Pericardium fibroblast (primary cell): ENCODE data around the genes ZNF414, ACTL9, ZNF561 and ZNF562.

- RAMPAGE, long total RNA: no peak
Observed at GRCh38 chr19:8482376-8483258, 19.8 kb downstream of the PRAM1 start.

GRCh38 chr19:8513371-8514517 is at the start of gene ZNF414:
Gene ZNF414 (minus strand): TSS chr19:8514167.
- RAMPAGE, long total RNA: start-site peak on the minus strand at chr19:8514123-8514169, 77 and 36 reads in 2 replicates

DNA sequence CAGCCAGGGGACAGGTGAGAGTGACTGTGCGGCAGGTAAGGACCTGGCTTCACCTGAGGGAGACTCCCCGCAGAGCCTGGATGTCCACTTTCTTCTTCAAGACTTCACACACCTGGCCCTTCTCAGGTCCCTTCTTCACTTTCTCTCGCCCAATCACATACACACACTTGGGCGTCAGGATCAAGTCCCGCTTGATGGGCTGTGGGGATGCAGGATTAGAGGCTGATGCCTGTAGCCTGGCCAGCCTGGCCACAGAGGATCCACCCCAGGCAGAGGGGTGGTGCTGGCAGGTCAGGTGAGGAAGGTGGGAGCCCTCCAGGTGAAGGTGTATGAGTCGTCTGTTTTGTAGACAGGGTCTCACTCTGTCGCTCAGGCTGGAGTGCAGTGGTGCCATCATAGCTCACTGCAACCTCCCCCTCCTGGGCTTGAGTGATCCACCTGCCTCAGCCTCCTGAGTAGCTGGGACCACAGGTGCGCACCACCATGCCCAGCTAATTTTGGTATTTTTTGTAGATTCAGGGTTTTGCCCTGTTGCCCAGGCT is 13.4 kb upstream of the ZNF414 start:
- RAMPAGE, long total RNA: no peak

DNA sequence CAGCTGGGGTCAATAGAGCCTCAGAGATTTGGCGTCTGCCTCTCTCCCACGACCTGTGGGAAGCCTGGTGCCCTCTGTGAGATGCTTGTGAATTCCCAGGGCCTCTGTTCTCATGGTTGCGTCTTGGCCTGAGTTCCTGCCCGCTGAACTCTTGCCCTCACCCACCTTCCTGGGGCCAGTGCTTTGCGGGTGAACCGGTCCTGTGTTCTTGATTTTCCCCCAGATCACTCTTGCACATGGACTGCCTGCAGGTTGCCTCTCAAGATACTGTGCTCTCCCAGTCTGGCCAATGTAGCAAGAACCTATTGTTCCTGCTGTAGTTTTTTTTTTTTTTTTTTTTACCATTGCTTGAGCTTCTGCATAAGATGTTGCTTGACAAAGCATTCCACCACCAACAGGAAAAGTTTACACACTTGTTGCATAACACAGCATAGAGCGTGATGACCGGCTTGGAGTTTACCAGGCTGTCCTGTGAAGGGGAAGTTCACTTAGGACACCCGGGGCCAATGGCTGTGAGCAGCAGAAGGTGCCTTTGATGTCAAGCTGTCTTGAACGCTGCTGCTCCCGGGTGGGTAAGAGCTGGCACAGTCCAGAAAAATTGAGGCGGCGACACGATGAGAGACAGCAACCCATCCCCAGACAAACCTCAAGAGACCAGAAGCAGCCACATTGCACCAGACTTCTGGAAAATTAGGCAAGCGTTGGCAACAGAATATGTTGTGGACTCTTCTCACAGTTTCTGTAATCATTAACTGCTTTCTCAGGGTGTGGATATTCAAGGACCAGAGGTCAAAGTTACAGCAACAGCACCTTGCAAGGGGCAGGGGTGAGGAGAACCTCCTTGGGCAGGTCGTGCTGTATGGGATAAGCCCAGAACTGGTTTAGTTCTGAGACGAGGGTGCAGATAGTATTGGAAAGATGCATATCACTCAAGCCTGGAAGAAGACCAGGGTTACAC is 9.8 kb downstream of the NFILZ start:
- RAMPAGE, long total RNA: no peak

DNA sequence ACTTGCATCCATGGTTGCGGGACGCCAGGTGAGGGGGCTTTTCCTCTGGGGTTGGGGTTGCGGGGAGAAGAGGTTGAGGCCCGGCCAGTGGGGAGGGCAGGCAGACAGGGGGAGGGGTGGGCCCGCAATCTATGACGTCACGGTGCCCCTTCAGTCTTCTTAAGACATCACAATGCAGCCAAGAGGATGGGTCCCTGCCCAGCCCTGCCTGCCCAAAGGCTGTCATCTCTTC is at the start of gene ACTL9:
Gene ACTL9 (minus strand): TSS at position 106 of the 232 bp plus-strand sequence.
- RAMPAGE, long total RNA: no peak

DNA sequence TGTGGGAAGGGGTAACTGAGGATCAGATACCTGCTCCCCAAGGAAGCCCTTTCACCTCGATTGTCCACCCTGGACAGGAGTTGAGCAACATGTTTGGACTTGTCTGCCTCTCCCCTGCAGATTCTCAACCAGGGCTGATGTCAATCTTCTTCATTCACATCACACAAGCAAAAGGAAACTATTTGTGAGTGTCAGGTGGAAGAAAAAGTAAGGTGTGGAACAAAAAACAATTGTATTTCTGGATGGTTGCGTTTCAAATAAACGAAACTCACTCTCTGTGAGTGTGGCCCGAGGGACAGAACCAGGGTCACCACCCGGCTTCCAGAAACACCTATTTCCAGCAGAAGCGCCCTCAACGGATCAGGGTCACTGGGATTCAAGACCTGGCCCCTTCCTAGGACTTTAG is 47.1 kb upstream of the OR1M1 start:
- RAMPAGE, long total RNA: no peak

DNA sequence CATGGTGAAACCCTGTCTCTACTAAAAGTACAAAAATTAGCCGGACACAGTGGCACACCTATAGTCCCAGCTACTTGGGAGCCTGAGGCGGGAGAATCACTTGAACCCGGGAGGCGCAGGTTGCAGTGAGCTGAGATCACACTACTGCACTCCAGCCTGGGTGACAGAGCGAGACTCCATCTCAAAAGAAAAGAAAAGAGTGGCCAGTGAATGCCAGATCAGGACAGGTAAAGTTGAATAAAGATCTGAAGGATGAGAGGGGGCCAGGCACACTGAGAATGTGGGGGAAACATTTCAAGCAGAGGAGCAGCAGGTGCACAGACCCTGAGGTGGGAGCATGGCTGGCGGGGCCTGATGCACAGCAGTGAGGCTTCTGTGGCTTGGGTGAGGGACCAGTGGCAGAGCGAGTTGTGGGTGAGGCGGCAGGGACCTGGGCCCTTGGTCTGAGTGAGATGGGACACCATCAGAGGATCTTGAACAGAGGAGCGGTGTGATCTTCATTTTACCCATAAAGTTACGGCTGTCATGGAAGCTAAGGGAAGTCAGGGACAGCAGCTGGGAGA is 9.2 kb downstream of the ZNF317 start:
- RAMPAGE, long total RNA: no peak

DNA sequence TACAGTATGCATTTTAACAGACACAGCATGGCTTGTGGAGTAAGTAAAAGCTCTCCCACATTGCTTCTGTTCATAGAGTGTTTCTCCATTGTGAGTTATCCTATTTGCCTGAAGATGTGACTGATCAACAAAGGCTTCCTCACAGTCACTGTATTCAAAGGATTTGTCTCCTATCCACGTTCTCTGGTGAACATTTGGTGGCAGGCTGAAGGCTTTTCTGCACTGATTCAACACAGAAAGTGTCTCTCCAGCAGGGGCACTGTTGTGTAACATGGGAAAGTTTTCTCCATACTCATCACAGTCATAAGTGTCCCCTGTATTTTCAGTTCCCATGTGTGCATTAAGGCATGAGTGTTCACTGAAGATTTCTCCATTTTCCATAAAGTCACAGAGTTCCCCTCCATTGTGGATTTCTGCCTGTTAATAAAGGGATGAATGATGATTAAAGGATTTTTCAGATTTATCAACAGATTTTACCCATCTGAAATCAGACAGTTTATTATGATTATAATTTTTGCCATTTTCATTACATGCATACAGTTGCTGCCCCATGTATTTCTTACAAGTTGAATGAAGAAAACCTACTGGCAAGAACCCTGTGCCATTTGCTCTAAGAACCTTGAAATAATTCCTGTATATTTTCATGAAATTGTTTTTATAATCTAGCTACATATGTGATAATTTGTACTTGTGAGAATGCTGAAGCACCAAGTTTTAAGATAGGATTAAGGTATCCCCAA is 17.4 kb downstream of the ZNF121 start:
- RAMPAGE, long total RNA: no peak

GRCh38 chr19:9621101-9622133 is at the start of gene ZNF561:
Gene ZNF561 (minus strand): TSS chr19:9621232.
- RAMPAGE, long total RNA: start-site peak on the minus strand at chr19:9621188-9621214, 94 and 50 reads in 2 replicates; start-site peak on the plus strand at chr19:9621477-9621542, 18 and 36 reads in 2 replicates

DNA sequence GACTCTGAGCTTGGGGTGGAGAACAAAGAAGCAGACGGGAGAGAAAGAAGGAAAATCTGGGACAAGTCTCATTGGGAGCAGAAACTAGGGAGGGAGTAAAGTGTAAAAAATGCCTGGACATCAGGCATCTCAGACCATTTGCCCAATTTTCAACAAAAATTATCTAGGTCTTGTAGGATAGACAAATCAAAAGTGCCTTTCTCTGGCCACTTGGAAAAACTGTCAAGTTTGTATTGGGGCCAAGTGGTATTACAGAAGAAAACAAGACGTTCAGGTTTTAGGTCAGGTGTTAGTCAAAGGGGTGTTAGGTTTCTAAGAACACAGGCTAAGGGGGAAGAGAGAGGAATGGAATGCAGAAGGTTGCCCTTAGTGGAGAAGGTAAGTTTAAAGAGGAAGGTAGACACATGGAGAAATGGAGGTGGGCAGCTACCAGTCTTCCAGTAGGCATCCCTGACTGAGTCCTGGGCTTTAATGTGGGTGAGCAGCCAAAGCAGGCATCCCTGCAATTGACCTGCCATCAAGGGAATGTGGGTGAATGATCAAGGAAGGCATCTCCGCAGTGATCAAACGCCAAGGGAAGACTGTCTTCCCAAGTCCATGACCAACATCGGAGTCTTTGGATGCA is 19.9 kb upstream of the ZNF561 start:
- RAMPAGE, long total RNA: no peak

GRCh38 chr19:9657840-9658360 is 17.0 kb downstream of the ZNF562 start:
- RAMPAGE, long total RNA: no peak

DNA sequence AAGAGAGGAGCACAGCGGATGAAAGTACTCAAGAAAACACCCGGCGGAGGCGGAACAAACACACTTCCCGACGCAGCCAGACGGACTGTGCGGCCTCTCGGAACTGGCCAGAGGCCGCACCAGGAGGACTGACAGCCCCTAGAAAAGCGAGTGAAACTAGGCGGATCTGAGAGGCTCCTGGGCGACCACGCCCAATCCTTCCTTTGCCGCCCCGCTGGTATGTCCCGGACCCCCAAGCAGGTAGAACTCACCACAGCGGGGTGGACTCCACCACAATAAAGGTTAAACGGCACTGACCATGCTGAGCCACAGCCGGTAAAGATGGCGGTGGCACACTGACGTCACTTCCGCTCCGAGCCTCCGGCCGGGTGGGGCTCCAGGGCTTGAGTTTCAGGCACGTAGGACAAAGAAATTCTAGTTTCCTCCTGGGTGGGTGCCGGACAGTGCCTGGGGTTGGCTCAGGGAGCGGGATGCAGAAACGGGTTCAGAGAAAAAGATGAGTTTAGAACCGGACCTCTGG is at the start of gene ZNF562:
Gene ZNF562 (minus strand): TSS at position 337 of the 520 bp plus-strand sequence.
- RAMPAGE, long total RNA: start-site peak on the minus strand centred at position 304 of the sequence, 27 bp wide, 93 and 58 reads in 2 replicates

DNA sequence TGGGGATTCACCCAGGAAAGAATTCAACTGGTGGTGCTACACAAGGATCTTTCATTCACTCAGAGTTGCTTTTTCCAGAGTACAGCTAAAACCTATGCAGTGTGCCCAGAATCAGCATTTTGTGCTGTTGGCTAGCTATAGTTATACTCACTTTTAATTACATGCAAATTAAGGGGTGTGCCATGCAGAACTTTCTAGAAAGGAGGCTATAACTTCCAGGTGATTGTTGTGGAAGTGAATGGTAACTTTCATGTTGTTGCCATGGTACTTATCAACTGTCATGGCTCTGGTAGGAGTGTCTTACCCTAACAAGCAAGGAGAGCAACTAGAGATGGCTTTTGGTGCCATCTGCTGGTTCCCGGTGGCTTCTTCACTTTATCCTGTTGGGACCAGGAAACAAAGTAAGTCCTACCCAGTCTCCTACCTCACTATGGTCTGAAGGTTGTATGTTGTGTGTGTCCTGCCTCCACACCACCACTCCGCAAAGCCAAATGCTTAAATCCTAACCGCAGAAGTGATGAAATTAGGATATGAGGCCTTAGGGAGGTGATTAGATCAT is 22.8 kb downstream of the FBXL12 start:
- RAMPAGE, long total RNA: no peak

- RAMPAGE, long total RNA: no peak
Observed at GRCh38 chr19:9862840-9863368, 27.8 kb downstream of the PIN1 start.

GRCh38 chr19:9914346-9914990 is 21.8 kb downstream of the OLFM2 start:
- RAMPAGE, long total RNA: no peak

DNA sequence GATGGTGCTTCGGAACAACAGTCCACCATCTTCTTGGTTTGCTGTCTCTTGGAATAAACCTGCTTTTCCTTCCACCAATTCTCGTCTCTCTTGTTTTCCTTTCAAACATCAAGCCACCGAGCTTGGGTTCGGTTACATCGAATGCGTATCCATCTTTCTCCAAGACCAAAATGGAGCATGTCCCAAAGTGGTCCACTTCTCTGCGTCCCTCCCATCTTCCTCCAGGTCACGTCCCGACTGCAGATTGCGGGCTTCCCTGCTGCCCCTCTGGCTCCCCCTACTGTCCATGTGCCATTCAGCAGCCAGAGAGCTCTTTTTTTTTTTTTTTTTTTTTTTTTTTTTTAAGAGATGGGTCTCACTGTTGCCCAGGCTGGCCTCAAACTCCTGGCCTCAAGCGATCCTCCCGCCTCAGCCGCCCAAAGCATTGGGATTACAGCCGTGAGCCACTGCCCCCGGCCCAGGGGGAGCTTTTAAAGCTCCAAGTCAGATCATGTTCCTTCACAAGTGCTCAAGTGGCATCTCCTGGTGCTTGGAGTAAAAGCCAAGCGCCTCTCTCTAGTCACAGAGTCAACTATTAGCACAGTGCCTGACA is 10.1 kb downstream of the COL5A3 start:
- RAMPAGE, long total RNA: no peak

DNA sequence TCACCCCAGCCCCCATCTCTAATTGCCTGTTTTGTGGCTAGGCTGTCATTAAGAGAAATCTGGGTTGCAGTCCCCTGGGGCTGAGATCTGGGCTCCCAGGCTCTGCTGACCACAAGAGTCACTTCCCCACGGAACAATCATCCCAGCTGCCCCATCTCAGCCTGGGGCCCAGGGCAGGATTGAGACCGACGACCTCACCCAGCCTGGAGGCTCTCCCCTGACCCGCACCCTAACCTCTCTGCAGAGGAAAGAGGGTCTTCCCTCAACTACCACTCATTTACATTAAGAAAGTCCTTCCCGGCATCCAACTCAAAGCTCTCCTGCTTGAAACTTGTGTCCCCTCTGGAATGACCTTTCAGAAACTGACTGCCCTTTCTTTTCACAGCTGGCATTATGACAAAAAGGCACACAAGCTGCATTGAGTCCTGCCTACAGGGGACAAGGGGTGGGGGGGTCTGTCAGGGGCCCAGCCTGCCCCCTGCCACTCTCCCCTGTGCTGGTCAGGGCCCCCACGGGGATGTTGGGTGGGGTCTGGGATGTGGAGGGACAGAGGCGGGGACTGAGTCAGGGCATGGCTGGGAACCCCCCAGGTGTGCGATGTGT is 2.2 kb downstream of the COL5A3 start:
- RAMPAGE, long total RNA: no peak

- RAMPAGE, long total RNA: no peak
Observed at GRCh38 chr19:10154443-10154834, 34.7 kb upstream of the EIF3G start.

DNA sequence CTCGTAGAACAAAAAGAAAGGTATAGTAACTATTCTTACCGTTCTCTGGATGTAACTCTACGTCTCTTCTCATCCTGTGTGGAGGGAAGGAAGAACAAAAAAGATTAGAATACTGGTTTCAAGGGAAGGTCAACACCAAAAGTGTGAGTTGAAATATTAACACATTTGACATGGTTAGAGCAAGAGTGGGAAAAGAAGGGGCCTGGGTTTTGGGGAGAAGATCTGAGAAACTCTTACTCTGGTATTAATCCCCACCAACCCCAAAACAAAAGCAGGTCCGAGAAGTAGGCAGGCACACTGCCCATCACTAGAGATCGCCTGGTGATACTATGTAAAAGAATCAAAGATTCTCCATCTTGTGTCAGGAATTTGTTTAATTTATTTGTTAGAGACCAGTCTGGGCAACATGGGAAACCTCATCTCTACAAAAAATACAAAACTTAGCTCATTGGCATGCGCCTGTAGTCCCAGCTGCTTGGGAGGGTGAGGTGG is 20.9 kb downstream of the DNMT1 start:
- RAMPAGE, long total RNA: no peak

DNA sequence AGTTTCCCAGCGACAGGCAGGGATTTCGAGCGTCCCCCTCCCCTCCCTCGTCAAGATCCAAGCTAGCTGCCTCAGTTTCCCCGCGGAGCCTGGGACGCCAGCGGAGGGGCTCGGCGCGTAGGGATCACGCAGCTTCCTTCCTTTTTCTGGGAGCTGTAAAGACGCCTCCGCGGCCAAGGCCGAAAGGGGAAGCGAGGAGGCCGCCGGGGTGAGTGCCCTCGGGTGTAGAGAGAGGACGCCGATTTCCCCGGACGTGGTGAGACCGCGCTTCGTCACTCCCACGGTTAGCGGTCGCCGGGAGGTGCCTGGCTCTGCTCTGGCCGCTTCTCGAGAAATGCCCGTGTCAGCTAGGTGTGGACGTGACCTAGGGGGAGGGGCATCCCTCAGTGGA is 706 bp upstream of the ICAM1 start:
- RAMPAGE, long total RNA: no peak